Right ventricle myocardium (tissue), 1 donor: Measurements from ENCODE around the genes USP48, C1QC and ELOA.

DNA sequence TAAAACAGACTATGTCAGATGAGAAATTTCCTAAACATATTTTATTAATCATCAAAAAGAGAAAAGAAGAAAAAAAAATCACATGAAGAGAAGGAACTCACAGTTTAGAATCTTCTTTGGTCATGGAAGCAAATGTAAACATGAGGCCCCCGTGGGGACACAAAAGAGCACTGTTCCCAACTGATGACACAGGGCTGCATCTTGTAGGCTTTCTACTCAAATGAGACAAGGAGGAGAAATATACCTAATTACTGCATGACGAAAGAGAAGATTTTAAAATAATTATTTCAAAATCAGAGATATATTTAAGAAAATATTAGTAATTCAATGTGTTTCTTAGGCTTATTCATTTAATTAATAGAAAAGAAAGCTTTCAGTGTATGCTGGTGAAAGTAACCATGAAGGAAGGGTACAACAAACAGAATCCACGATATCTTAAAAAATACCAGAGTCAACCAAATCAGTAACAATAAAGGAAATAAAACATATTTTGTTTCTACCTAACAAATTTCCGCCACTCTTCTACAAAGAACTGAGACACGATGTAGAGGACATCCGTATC is 36.5 kb upstream of the RAP1GAP start:
- PRO-cap, 2 experiments = no peak in any of the 2 experiments

DNA sequence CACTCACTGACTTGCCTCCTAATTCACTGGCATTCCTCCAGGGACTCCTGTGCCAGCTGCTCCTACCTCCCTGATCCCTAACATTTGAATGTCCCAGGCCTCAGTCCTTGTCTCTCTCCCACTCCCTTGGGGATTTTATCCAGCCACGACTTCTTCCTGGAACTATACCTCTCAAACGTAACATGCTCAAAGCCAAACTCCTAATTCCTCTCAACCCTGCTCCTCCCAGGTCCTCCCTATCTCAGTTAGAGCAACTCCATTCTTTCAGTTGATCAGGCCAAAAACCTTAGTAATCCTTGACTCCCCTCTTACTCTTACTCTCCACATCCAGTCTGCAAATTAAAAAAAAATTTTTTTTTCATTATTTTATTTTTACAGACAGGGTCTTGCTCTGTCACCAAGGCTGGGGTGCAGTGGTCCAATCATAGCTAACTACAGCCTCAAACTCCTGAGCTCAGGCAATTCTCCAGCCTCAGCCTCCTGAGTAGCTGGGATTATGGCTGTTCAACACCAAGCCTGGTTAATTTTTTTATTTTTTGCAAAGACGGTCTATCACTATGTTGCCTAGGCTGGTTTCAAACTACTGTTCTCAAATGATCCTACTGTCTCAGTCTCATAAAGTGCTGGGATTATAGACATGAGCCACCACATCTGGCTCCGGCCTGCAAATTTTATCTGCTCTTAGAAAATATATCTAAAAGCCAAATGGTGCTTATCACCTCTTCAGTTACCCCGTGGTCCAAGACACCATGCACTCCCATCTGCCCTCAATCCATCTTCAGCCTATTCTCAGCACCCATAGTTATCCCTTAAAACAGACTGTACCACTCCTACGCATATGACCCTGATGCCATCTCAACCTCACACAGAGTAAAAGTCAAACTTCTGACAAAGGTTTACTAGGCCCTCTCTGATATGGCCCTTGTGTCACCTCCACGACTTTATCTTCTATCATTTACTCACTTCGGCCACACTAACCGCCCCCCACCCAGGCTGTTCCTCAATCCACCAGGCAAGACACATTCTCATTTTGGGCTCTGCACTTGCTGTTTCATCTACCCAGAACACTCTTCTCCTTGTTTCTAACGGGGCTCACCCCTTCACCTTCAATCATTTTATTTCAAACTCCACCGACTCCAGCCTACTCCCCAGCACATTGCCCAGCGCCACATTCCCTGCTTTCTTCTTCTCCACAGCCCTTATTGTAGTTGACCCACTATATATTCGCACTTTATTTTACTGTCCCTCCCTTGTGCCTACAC is 33.3 kb downstream of the USP48 start:
- PRO-cap, 2 experiments = no peak in any of the 2 experiments

DNA sequence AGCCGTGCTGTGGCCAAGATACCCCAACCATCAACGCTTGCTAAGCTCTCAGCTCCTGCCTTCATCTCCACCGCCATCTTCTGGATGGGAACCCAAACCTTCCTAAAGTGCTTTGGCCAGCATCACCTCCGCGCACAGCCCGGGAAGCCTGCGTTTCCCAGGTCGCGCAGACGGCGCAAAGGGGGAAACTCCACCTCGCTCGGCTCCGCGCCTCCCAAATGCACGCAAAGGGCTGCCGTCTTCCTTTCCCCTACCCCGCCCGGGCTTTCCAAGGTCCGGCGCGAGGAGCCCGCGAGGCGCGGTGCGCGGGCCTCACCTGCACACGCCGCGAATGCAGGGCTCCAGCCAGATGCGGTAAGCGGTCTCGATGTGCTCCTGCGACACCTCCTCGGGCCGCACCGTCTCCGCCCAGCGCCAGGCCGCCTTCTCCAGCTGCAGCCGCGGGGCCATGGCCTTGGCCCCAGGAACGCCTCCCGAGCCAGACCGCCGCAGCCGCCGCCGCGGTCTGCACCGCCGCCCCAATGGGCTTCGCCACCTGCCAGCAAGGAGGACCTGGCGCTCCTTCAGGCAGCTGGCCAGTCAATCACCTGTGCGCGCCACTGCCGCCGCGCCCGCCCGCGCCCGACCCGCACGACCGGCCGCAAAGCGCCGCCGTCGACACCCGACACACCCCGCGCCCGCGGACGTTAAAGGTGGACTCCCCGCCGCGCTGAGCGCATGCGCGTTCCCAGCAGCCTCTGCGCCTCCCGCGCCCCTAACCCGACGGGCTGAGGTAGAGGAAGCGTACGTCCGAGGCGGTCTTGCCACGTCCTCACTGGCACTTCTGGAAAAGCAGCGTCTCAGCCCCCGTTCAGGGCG is at the start of gene USP48:
TSS of gene USP48 (minus strand) at position 642 of the 858 bp plus-strand sequence.
- PRO-cap, 2 experiments = peak in 2 of 2 experiments; most common plus-strand start position 757 of the sequence (in 2); most common minus-strand start position 333 of the sequence (in 2)

DNA sequence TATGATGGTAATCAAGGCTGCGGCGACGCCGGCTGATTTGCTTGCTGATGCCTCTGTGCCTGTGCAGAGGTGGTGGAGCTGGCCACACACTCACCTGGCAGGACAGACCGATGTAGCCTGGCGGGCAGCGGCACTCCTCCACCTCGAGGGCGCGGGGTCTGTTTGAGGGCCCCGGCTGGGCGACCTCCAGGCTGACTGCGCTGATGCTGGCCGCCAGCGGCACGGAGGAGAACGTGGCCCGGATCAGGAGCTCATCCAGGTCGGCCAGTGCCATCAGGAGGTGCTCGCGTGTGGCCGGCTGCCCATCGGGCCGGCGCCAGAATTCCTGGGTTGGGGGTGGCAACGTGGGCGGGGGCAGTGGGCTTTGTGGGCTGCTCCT is 52.7 kb downstream of the LDLRAD2 start:
- PRO-cap, 2 experiments = no peak in any of the 2 experiments

DNA sequence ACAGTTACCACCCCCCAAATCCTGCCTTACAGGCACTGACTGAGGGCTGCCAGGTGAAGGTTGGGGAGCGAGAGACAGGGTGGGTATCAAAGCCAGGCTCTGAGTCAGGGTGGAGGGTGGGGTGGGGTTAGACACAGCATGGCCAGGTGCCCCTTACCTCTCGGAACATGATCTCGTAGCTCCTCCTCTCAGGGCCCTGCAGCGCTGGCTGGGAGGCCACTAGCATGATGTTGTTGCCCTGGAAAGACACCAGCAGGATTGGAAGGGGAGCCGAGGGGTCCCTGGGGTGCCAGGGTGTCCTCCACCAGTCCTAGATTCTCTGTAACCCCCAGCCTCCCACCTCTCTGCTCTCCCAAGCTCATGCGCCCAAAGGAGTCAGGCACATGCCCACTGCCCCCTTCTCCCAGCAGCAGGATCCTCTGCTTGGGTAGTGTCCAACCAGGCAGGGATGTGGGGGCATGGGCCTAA is 53.1 kb downstream of the LDLRAD2 start:
- PRO-cap, 2 experiments = no peak in any of the 2 experiments

DNA sequence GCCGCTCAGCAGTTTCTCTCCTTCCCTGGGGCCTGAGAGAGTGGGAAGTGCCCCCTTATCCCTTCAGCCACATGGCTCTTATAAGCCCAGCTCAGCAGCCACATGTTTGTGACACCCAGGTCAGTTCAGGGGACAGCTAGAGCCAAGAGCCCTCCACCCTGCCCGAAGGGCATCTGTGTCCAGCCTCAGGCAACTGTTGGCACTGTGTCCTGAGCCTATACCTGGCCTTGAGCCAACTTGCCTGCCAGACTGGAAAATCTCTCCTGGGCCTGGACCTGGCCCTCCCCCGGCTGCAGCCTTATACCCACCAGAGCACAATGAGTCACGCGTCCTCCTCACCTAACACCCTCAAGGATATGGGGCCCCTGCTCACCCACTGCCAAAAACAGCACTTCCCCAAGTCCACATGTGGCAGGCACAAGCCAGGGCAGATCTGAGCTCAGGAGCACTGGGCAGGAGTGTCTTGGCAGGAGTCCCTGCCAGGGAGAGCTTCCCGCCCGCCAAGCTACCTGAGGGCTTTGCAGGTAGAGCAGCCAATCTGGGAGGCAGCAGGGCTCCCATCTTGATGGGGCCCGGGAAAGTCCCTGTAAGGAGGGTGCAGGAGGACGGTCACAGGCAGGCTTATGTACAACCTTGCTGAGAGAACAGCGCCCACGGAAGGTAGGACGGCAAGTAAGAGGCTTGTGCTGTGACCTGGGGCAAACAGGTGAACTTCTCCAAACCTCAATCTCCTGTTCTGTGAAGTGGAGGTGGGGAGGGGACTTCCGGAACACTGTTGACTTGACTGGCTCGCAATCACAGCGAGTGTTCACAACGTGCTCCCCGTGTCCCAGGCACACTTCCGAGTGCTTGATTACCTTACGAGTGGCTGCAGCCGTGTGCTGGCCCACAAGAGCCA is 19.8 kb upstream of the HSPG2 start:
- PRO-cap, 2 experiments = no peak in any of the 2 experiments

- PRO-cap, 2 experiments = no peak in any of the 2 experiments
Observed at GRCh38 chr1:22068465-22069084, 16.1 kb downstream of the CDC42 start.

DNA sequence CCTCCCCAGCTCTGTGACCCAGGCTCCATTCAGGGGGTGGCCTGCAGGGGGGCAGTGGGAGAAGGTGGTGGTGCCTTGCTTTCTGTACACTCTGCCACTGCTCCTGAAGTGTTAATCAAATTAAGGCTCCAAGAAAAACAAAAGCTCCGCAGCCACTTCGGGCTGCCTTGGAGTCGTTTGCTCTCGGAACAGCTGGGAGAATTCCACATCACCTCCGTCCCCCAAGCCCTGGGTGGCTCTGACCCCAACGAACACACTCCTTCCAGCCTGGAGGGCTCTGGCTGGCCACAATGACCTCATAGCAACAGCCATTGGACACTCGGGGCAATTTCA is 1.5 kb downstream of the WNT4 start:
- PRO-cap, 2 experiments = no peak in any of the 2 experiments

GRCh38 chr1:22321638-22321949 is 130.1 kb upstream of the ZBTB40 start:
- PRO-cap, 2 experiments = no peak in any of the 2 experiments

GRCh38 chr1:22375430-22376173 is 76.0 kb upstream of the ZBTB40 start:
- PRO-cap, 2 experiments = no peak in any of the 2 experiments

- PRO-cap, 2 experiments = peak in 2 of 2 experiments; most common plus-strand start chr1:22643633 (in 2)
Observed at GRCh38 chr1:22643254-22643914, at the start of gene C1QC. Gene C1QC, plus strand, starts transcription at chr1:22643633.

GRCh38 chr1:22702135-22702801 is 8.4 kb upstream of the EPHB2 start:
- PRO-cap, 2 experiments = no peak in any of the 2 experiments

- PRO-cap, 2 experiments = no peak in any of the 2 experiments
Observed at GRCh38 chr1:22953048-22953470, 19.6 kb downstream of the LACTBL1 start.

DNA sequence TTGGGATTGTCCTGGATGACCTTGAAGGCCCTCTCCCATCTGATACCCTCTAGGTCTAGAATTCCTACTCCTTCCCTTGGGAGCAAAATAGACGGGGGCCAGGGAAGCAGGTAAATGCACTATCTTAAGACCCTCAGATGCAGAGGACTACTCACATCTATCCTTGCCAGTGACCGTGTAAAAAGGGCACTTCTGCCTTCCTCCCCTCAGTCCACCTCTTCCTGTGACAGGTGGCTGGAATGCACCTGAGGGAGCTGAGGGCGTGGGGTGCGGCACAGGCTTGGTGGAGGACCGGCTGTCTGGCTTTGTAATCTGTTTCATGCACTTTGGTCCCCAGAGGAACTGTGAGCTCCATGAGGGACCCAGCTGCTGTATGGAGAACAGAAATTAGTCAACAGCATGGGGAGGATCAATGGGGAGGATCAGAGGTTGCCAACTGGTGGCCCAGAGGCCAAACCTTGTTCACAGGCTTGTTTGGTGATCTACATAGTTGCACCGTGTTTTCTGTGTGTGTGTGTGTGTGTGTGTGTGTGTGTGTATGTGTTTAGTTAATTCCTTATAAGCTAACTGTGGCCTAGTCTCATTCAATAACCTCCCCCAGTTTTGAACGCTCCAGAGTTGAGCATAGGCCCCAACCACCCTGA is 29.7 kb downstream of the HTR1D start:
- PRO-cap, 2 experiments = no peak in any of the 2 experiments

- PRO-cap, 2 experiments = no peak in any of the 2 experiments
Observed at GRCh38 chr1:23290709-23291212, 53.3 kb downstream of the HNRNPR start.

GRCh38 chr1:23303467-23304119 is 40.5 kb downstream of the HNRNPR start:
- PRO-cap, 2 experiments = no peak in any of the 2 experiments

- PRO-cap, 2 experiments = no peak in any of the 2 experiments
Observed at GRCh38 chr1:23395204-23395559, 25.5 kb upstream of the ZNF436 start.

DNA sequence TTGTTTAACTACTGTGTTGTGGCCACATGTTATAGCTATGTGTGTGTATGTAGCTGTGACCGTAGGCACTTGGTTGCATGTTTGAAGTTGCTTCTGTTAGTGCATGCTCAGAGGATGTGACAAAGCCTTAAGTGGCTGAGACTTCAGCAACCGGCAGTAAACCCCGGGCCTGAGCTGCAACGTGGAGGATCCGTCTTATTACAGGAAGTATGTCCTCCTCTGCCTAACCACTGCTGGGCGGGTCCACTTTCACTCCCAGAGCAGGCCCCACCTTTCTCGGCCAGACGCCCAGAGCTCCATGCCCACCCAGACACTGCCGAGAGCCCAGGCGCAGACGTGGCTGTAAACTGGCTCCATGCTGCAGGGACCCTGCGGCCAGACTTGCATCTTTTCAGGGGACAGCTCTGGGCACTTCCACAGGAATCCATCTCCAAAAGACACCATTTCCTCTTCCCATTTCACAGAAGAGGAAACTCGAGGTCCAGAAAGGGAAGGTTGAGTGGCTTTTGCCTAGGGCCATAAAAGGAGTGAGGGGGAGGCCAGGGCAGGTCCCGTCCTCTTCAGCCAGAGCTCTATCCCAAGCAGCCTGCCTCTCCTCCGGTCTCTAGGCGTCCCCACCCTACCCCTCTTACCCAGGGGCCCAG is 2.1 kb downstream of the TCEA3 start:
- PRO-cap, 2 experiments = no peak in any of the 2 experiments

DNA sequence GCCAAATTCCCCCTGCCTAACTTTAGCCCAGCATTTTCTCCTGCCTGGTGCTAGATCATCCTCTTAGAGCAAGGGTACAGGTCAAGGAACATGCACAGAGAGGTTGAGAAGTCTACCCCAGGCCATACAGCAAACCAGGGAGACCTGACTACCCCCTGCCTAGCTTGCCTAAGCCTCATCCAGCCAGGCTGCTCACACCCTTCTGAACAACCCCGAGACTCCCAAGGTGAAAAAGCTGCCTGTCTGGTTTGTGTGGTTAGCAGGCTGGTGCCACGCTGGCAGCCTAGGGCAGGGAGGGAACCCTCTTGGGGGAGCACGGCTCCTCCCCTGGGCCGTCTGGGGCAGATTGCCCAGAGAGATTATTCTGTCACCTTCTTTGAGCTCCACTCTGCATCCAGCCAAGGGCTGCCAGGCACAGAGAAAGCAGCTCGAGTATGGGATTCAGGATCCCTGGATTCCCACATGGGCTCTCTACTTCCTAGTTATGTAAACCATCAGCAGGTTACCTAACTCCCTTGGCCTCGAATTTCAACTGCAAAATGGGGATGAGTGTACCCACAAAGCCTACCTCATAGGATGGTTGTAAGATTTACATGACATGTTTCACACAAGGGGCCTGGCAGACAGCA is 27.5 kb upstream of the TCEA3 start:
- PRO-cap, 2 experiments = no peak in any of the 2 experiments

DNA sequence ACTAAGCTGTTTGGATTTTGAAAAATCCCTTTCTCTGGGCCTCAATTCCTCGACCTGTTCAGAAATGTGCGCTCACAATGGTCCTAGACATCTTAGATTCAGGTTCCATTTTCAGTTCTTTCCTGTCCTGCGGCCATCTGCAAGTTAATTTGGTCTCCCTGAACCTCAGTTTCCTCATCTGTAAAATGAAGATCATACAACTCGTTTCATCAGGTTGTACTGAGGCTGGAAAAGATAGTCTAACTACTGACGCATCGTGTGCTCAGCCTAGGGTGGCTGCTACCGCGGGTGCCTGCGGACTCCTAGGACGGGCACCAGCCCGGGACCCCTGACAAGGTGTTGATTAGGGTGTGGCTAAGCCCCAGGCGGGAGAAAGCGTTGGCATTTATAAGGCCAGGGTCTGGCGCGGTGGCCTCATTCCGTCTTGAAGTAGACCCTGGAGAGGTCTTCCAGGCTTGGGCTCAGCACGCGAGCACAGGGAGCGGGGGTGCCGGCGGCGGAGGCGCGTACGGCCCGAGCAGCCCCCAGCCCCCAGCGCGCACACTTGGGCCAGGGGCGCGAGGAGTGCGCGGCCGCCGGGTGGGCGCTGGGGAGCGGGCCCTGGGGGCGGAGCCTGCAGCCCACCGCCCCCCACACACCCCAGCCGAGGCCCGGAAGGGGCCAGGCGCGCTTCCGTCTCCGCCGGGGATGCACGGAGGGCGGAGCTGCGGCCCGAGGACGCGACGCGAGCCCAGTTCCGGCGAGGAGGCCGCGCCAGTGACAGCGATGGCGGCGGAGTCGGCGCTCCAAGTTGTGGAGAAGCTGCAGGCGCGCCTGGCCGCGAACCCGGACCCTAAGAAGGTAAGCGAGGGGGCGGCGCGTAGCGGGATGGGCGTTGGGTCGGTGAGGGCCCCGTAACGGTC is at the start of gene ELOA:
TSS of gene ELOA (plus strand) at position 733 of the 902 bp plus-strand sequence.
- PRO-cap, 2 experiments = peak in 2 of 2 experiments; most common plus-strand start position 733 of the sequence (in 2); most common minus-strand start position 689 of the sequence (in 2)